Epithelial cell of alveolus of lung (primary cell): ENCODE data around the genes DPH2, B4GALT2, RPS8 and TOE1.

DNA sequence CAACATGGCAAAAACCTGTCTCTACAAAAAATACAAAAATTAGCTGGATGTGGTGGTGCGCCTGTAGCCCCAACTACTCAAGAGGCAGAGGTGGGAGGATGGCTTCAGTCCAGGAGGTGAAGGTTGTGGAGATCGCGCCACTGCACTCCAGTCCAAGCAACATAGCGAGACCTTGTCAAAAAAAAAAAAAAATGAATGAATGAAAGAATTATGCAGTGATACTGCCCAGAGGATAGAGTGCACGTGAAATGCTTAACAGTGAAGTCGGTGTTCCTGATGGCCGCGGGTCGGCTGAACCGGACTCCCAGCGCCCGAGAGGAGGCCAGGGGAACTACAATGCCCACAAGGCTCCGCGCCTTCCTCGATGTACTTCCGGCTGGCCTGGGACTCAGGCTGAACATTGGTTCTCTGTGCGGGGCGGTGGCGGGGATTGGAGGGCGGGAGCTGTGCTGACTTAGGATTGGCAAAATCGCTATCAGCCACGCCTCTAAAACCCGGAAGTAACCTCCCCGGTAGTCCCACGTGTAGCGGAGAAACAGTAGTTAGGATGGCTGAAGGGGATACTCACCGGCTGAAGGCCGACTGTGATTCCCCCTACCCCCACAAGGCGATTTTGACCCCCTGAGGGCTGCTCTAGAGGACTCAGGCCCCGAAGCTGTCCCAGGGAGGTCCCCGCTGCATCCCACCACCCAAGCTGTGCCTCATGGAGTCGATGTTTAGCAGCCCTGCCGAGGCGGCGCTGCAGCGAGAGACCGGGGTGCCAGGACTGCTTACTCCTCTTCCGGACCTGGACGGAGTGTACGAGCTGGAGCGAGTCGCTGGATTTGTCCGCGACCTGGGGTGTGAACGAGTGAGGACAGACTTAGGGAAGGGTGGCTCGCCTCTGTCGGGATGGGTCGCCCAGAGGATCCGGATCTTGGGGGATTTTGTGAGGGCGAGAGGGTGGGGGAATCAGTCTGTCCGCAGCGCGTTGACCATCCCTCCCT is at the start of gene DPH2:
TSS of gene DPH2 (plus strand) at position 538 of the 986 bp plus-strand sequence.
- RAMPAGE, long total RNA, result no peak
- RRBS, result 2% methylated on average over 10 of the region's 53 CpGs

- RAMPAGE, long total RNA, result no peak
- RRBS, result 1% methylated on average over 52 of the region's 110 CpGs
These were observed at the start of gene B4GALT2 for GRCh38 chr1:43978539-43979618. B4GALT2 (plus strand) TSS chr1:43979210.

- RAMPAGE, long total RNA, result no peak
- RRBS, result 2% methylated on average over 3 of the region's 15 CpGs
These were observed 595 bp downstream of the CCDC24 start for GRCh38 chr1:43992035-43992353.

- RAMPAGE, long total RNA, result no peak
- RRBS, result no CpG with 5 or more reads among the region's 10 CpGs
These were observed 14.5 kb downstream of the CCDC24 start for GRCh38 chr1:44005848-44006301.

- RAMPAGE, long total RNA, result no peak
- RRBS, result under 1% methylated on average over 16 of the region's 64 CpGs
These were observed 1.5 kb downstream of the SLC6A9 start for GRCh38 chr1:44029516-44030373.

DNA sequence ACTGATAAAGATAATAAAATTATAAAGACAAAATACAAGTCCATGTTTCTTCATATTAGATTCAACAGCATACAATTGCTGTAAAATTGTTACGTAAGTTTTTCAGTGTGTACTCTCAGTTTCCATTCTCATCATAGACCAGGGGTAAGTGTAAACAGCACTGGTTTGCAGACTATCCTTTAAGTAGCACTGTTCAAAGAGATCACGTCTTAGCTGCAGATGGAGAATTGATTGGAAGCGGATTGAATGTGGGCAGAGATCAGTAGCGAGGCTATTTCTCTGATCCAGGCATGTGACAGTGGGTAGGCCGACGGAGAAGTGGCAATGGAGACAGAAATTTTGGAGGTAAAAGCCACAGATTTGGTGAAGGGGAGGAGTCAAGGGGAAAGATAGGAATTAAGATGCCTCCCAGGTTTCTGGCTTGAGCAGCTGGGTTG is 3.8 kb downstream of the DMAP1 start:
- RAMPAGE, long total RNA, result no peak
- RRBS, result no CpG with 5 or more reads among the region's 6 CpGs

DNA sequence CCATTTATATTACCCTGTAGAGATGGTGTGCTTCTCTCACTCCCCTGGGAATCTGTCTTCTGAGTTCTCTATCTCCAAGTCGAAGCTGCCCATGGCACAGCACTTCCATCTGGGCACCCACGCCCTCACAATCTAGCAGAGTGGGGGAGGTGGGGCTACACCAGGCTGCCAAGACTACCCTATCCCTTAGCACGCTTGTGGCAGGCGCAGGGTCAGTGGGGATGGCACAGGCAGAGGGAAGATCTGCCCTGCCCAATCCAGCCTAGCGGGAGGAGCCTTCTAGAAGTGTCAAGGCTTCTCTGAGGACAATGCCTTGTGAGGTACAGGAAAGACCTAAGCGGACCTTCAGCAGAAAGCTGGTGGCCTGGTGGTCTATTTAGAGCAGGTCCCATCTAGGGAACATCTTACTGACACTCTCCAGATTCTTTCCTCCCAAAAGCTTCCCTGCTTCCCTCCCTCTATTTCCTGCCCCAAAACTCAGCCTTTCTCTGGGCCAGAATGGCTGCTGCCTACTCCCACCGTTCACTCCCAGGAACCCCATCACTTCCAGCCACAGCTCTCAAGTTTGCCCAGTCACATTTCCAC is 49.2 kb downstream of the DMAP1 start:
- RAMPAGE, long total RNA, result no peak
- RRBS, result no CpG with 5 or more reads among the region's 7 CpGs

GRCh38 chr1:44406427-44406897 is 1.4 kb downstream of the RNF220 start:
- RAMPAGE, long total RNA, result no peak
- RRBS, result 2% methylated on average over 14 of the region's 35 CpGs

DNA sequence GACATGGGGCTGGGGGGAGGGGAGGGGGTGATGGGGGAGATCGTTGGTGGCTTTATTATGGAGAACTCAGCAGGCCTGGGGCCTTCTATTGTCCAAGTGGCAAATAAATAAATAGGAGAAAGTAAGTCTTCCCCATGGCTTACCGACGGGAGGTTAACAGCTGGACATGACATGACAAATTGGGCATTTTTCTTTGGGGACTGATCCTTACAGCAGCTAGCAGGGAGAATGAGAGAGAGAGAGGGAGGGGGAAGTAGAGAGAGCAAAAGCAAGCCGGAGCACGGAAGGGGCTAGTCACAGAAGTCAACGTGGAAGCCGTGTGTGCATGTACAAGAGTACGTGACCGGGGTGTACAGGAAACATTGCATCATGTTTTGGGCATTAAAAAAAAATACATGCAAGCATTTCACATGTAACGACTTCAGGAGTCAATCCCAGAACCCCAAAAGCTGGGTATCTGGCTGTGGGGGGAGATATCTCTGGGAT is 130.9 kb downstream of the TMEM53 start:
- RAMPAGE, long total RNA, result no peak
- RRBS, result 14% methylated on average over 6 of the region's 10 CpGs

DNA sequence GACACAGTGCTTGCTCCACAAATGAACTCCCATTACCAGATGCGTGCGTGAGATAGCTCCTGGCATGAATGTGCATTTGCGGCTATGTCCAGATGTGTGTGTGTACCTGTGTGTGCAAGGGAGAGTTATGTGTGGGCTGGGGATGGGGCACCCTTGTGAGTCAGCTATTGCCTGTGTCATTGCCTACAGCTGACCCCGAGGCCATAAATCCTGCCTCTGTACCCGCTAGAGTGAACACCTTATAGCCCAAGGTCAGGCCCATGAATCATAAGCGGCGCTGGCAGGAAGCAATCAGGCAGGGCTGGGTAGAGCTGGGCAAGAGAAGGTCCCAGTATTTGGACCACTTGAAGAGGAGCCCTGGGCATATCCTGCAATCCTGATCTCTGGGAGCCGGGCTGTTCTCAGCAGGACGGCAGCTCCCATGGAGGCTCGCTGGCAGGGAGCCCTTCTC is 86.4 kb downstream of the TMEM53 start:
- RAMPAGE, long total RNA, result no peak
- RRBS, result no CpG with 5 or more reads among the region's 10 CpGs

DNA sequence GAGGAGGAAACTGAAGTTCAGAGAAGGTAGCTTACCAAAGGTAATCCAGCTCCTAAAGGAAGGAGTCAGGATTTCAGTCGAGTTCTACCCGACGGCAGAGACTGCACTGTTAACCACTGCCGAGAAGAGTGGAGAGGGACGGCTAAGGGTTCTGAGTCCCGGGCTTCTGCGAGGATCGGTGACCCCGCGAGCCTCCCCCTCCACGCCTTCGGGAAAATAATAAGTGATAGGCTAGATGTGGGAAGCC is 626 bp downstream of the TMEM53 start:
- RAMPAGE, long total RNA, result no peak
- RRBS, result no CpG with 5 or more reads among the region's 12 CpGs

DNA sequence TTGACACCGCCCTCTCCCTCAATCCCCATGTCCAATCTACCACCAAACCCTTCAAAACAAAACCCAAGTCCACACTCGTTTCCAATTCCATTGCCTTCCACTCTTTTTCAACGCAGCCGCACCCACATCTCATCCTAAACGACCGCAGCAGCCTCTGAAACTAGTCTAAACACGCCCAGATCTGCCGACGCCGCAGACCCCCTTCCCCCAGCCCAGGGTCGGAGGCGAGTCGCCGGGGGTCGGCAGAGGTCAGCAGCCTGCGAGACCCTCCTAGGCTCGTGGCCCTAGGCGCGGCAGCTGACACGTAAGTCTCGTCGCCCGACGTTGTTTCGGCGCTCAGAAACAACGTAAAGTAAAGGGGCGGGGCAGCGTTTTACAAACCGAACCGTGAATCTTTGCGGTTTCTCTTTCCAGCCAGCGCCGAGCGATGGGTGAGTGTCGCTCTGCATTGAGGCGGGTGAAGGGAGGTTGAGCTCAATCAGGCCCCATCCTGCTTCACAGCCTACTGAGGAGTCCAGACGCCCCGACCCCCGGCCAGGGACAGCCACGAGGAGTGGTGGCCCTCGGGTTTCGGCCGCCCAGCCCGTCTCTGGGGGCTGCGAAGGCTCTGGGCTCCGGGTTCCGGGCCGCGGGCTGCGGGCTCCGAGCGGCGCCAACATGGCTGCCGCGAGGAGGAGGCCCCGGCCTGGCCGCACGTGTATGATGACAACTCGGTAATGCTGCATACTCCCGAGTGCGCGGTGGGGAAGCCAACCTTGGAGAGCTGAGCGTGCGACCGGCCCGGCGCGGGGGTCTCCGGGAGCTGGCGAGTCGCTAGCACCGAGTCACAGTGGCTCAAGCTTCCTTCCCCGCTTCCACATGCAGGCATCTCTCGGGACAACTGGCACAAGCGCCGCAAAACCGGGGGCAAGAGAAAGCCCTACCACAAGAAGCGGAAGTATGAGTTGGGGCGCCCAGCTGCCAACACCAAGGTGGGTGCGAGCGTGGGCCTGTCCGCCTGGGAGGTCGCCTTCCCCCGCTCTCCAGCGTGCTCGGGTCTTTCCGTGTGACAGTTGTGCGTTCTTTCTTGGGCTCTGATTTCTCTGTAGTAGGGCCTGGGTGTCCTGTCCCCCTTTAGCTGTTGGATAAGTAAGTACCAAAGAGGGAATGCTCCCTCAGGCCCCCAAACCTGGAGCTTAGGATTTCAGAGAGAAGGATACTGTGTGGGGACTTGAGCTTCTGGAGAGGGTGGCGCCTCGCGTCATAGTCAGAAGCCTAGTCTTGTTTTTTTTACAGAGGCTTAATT is at the start of gene RPS8:
TSS of gene RPS8 (plus strand) at position 371 of the 1,285 bp plus-strand sequence.
- RAMPAGE, long total RNA, result start-site peak on the minus strand centred at position 315 of the sequence, 47 bp wide, 23 and 14 reads in 2 replicates; start-site peak on the plus strand centred at position 404 of the sequence, 27 bp wide, 19,186 and 19,591 reads in 2 replicates
- RRBS, result 1% methylated on average over 20 of the region's 92 CpGs

DNA sequence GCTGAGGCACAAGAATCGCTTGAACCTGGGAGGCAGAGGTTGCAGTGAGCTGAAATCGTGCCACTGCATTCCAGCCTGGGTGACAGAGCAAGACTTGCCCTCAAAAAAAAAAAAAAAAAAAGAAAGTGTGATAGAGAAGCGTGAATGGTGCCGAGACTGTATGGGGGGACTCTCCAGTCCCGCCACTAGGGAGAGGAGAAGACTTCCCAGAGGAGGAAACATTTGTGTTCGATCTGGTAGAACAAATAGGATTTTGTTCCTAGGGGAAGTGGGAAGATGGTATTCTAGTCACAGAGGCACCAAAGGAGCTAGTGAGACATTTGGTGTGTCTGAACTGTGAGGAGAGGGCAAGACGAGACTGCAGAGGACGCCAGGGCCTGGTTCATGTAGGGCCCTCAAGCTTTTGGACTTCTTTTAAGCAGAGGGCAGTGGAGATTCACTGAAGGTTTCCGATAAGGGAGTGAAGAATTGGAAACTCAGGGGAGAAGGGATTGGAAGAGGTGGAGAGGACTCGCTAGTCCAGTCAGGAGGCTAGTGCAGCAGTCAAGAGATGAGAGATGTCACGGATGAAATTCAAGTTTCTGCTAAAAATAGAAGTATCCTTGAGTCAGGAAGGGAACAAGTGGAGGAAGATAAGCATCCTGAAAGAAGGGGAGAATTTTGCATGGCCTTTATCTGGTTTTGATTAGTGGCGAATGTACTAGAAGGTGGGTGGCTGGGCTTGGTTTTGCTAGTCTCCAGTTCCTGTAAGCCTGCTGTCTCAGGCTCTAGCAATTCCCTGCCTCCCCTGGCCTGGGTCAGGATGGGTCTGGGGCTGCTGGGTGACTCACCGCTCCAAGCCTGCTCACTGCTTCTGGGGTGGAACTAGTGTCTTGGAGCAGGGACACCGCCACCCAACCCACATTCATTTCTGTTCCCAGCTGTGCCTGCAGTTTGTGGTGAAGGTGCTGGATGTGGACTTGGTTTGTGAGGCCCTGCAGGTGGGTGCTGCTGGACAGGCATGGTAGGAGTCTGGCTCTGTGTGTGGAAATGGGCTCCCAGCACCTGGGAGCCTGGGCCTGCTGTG is 3.1 kb downstream of the BTBD19 start:
- RAMPAGE, long total RNA, result no peak
- RRBS, result no CpG with 5 or more reads among the region's 14 CpGs

- RAMPAGE, long total RNA, result no peak
- RRBS, result 6% methylated on average over 3 of the region's 28 CpGs
These were observed 804 bp downstream of the UROD start for GRCh38 chr1:45012566-45013549.

GRCh38 chr1:45327691-45328941 is 1.4 kb downstream of the HPDL start:
- RAMPAGE, long total RNA, result no peak
- RRBS, result 57% methylated on average over 5 of the region's 23 CpGs

DNA sequence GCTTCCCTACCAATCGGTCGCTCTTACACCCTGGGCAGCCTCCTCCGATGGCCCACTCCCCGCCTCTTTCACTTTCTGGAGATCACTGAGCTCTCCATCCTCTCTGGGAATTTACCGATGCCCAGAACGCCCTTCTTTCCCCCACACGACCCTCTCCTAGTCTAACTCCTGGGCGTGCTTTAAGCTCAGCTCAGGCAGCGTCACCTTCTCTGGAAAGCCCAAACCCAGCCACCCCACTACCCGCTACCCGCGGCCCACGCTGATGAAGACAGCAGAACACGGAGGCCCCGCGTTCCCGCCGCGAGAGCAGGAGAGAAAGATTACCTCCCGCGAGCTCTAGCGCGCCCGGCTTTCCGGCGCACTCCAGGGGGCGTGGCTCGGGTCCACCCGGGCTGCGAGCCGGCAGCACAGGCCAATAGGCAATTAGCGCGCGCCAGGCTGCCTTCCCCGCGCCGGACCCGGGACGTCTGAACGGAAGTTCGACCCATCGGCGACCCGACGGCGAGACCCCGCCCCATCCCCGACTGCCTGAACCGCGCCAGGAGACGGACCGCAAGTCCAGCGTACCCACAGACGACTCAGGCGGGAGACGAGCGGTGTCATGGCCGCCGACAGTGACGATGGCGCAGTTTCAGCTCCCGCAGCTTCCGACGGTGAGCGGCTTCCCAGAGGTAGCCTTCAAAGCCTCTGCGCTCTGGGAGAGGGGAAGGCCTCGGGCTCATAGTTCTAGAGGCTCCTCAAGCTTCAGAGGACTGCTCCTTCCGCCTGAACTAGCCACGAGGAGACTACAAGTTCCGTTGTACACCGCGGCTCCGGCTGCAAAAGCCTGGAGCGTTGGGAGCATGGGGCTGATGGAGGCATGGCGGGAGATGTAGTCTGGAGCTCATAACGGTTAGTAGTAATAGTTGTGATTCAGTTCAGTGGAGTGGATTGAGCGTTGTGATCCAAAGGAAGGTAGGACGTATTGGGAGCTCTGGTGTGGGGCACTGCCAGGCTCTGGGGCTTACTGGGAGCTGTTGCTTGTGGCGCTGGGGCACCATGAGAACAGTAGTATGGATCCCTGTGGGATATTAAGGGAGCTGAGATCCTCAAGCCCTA is at the start of gene TOE1:
TSS of gene TOE1 (plus strand) at position 519 of the 1,098 bp plus-strand sequence.
- RAMPAGE, long total RNA, result start-site peak on the minus strand centred at position 341 of the sequence, 78 bp wide, 46 and 64 reads in 2 replicates
- RRBS, result 0% methylated on average over 7 of the region's 79 CpGs

- RAMPAGE, long total RNA, result no peak
These were observed 58.7 kb downstream of the TOE1 start for GRCh38 chr1:45398802-45399015.

GRCh38 chr1:45489981-45490615 is 865 bp downstream of the TESK2 start:
- RAMPAGE, long total RNA, result no peak
- RRBS, result no CpG with 5 or more reads among the region's 22 CpGs

GRCh38 chr1:45542601-45543054 is 8.0 kb upstream of the AKR1A1 start:
- RAMPAGE, long total RNA, result no peak
- RRBS, result no CpG with 5 or more reads among the region's 4 CpGs

GRCh38 chr1:45606941-45607922 is 16.6 kb downstream of the CCDC17 start:
- RAMPAGE, long total RNA, result no peak
- RRBS, result no CpG with 5 or more reads among the region's 9 CpGs